Parotid gland (tissue), 1 donor: ENCODE measurements around a stretch of chr9.

DNA sequence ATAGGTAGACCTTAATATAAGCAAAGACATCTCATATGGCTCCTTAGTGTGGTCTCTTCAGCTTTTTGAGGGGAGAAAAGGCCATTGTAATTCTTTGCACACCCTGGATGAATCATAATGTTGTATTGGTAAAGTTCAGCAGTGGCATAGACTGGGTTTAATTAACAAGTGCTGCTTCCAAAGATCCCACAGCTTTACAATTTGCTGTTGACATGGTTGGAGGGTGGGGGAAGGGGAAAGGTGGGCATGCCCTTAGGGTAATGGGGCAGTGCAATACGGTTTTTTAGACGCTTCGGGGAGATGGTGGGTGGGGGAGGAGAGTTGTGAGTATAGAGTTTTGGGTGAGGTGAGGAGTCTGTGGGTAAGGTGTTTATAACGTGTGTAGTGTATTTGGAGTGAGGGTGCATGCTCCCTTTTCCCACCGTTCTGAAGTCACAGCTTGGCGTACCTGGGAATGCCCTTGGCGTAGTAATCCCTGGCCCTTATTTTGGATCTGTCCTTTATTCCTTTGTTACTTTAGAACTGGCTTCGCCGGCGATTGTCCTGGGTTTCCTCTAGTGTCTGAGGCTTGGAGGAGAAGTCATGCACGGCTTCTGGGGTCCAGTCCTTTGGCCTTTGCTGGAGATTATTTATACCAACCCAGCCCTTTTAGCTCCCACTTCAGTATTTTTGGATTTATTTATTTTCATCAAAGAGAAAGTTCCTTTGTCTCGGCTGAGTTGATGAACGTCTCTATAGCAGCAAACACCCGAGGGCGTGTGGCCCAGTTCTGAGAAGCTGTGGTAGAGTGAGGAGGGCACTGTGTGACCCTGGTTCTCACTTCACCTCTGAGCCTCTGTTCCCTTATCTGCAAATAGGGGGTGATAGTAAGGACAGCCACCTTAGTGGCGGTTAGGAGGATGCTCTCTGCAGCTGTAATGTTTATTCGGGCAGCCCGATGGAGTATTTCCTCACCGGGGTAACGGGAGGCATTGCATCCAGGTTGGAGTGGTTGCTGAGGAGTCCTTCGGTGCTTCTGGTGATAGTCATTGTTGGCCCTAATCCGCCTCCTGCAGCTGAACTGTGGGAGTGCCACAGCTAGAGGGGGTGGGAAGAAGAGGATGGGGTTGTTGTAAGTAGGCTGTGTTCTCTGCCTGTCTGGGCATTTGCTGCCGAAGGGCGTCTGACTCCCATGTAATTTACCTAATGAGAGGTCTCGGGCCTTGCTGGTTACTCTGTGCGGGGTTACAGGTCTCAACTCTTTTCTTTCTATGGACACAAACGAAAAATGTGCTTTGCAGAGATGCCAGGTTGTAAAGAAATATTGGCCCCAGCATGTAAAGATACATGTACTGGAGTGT, 13.6 kb downstream of the PRRC2B start:
- PRO-cap: no peak

DNA sequence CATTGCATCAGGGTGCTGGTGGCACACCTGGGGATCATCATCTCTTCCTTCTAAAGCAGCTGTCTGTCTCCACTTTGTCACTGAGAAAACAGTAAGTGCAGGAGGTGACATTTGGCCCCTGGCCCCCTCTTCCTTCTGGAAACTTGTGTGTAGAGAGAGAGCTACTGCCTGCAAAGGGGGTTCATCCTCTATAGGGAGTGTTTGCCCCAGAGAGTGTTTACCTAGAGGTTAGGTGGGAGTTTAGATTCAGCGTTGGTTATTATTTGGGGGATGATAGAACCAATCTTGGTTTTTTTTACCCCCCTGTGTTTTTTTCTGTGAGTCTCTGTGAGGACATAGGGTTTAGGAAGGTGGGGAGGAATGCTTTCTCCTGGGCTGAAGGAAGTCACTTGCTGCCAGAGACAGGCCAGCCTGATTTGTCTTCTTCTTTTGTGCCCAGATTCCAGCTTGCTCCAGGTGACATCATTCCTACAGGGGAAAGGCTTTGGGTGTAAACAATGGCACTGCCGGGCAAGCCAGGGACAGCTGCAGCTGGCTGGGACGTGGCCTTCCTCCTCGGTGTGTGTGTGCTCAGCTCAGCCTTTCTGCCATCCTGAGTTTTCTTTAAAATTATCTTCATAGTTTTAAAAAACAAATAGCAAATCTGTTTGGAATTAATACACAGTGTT, 24.4 kb downstream of the PRRC2B start:
- PRO-cap: unidirectional peak, plus-strand start at position 500 of the sequence

GRCh38 chr9:131529658-131530406, 1.2 kb downstream of the UCK1 start:
- PRO-cap: no peak

GRCh38 chr9:131605682-131606649, 60.6 kb downstream of the PRRT1B start:
- PRO-cap: no peak

- PRO-cap: no peak
These were observed 67.6 kb downstream of the PRRT1B start for GRCh38 chr9:131612971-131613273.

DNA sequence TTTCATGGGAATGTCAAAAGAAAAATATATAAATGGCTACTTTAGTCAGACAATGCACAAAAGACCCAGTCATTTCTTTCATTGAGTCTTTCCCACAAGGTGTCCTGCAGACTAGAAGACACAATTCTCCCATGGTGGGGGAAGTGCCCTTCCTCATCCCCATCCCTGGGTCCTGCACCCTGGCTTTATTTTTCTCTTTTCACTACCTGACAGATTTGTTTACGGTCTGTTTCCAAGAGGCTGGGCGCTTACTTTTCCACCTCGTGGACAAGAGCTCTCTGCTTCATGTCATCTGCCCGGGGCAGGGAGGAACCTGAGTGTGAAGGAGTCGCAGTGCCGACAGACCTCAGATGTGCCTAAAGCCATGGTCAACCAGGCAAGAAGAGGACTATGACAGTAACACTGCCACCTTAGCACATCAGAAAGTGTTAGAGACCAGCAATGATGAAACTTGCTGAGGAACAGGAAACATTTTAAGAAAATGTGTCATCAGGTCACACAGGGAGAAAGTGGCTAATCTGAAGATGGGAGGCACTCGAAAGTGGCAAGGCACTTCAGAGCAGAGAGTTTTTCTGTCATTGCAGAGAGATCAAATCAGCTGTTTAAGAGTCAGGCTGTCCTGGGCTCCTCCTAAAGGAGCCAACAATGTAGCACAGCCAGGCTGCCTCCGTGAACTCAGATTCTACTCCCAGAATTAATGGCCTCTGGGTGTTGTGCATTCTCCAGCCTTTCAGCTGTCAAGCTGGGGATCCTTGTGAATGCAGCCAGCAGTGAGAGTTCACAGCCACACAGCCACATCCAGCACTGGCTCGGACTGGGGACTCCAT, 94.8 kb downstream of the RAPGEF1 start:
- PRO-cap: no peak

- PRO-cap: no peak
These were observed 89.9 kb downstream of the RAPGEF1 start for GRCh38 chr9:131649720-131650652.

- PRO-cap: unidirectional peak, plus-strand start at chr9:131670221; bidirectional peak, plus-strand start at chr9:131670334, minus-strand start at chr9:131670281
These were observed 69.7 kb downstream of the RAPGEF1 start for GRCh38 chr9:131669860-131670952.

GRCh38 chr9:131711982-131712343, 27.9 kb downstream of the RAPGEF1 start:
- PRO-cap: no peak

DNA sequence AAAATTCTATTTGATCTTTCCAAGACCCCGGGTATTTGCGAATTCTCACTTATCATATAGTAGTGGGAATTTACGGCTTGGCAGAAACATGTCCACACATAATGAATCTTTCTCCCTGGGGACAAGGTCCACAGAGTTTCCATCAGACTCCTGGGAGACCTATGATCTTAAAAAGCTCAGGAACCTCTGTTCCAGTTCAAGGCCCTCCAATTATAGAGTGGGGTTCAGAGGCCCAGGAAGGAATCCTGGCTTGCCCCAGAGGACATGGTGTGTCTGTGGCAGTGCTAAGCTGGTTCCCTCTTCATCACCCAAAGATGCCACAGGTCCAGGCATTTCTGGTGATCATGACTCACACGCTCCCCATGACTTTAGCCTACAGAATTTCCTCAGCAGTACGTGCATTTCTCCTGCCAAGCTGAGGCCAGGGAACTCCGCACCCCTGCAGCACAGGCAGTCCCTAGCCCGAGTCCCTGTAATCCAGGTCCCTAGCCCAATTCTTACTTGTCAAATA, 12.6 kb downstream of the RAPGEF1 start:
- PRO-cap: no peak

- PRO-cap: no peak
These were observed 5.7 kb downstream of the RAPGEF1 start for GRCh38 chr9:131733961-131734726.

DNA sequence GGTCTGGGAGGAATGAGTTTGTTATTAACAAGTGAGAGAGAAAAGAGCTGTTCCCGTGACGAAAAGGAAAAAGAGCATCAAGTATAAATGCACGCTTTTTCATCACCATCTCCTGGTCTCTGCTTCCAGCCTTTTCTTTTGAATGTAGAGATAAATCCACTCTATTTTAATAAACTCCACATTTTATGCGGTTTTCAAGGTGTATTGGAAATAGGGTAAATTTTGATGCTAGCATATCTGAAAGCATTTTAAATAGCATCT, 25.2 kb upstream of the RAPGEF1 start:
- PRO-cap: no peak

GRCh38 chr9:131997813-131998012, 82.0 kb downstream of the MED27 start:
- PRO-cap: no peak

- PRO-cap: no peak
These were observed 1.3 kb downstream of the NTNG2 start for GRCh38 chr9:132163134-132163651.

DNA sequence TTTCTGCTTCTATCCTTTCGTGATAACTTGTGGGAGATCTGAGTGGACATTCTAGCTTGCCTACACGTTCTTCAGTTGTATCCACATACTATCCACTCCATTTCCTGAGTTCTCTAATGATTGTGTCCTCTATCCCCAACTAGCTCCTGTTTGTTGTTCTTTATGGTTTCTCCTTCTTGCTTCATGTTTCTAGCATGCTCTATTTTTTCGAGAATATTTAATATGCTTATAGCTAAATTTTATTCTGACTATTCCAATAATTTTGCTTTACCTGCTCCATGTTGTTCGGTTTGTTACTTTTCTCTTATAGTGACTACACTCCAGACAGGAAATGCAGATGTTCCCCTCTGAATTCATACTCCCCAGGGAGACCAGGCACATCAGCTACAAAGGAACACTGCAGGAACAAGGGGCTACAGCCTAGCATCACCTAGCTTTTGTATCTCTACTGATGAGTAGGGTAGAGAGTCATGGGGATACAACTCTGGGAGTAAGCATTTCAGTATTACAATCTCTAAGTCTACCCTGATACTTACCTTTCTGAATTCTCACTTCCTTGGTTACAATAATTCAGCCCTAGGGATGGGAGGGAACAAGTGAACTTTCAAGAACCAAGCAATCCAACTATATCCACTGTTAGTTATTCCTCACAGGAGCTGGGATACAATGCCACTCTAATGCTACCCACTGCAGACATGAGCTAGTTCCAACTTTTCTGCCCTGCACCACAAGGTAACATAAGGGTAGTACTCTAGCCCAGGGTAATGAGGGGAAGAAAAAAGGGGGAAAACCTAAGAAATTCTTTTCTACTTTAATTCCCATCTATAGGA, 36.5 kb downstream of the SETX start:
- PRO-cap: no peak

- PRO-cap: no peak
These were observed 411 bp downstream of the DDX31 start for GRCh38 chr9:132669339-132669805.

DNA sequence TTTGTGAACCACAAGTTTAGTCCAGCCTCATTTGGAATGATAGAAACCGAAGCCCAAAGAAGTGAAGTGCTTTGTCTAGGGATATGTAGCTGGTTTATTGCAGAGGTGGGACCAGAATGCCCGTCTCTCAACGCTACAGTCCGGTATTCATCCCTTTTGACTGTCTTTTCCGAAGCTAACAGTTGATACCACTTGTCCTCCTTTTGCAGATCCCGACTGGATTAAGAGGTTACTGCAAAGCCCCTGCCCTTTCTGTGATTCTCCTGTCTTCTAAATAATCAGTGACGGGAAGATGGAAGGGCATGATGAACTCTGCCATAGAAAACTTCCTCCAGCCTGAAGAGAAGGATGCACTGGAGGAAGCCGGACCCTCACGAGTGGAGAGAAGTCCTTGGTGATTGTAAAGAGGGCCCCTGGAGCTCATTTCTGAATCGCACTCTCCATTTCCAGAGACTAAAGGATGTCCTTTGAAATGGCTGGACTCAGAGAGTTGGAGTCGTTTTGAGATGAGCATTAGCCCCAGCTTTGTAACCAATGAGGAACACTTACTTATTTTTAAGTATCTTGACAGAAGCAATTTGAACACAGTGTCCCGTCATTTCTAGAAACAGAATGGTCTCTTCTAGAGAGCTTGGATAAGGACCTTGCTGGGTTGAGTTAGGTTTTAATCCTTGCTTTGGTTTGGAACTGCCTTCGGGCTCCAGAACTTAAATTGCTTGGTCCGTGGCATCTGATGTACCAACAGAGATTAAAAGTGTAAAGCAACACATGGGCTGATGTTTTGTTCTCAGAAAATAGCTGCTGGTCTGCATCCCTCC, 18.6 kb downstream of the GTF3C4 start:
- PRO-cap: no peak

DNA sequence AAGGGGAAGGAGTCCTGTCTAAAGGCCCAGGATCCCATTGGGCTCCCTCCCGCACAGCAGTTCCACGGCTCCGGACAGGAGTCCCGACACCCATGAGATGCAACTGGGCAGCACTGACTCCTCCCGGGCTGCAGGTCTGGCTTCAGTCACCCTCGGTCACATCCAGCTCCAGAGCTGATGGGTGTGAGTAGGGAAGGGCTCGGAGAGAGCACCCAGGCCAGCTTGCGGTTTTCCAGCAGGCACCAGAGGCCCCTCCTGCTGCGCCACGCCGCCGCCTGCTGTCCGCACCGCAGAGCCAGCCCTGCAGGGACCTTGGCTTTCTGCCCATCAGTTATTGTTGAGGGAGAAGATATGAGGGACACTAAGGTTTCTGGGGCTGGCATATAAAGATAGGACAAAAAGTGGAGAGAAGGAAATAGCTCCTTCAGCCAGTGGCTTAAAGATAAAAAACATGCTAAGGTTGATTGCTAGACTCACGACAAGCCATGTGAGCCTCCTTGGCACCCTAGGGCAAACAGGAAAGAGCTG, 79.1 kb downstream of the AK8 start:
- PRO-cap: no peak

GRCh38 chr9:133037631-133038365, 7.0 kb downstream of the GTF3C5 start:
- PRO-cap: no peak

DNA sequence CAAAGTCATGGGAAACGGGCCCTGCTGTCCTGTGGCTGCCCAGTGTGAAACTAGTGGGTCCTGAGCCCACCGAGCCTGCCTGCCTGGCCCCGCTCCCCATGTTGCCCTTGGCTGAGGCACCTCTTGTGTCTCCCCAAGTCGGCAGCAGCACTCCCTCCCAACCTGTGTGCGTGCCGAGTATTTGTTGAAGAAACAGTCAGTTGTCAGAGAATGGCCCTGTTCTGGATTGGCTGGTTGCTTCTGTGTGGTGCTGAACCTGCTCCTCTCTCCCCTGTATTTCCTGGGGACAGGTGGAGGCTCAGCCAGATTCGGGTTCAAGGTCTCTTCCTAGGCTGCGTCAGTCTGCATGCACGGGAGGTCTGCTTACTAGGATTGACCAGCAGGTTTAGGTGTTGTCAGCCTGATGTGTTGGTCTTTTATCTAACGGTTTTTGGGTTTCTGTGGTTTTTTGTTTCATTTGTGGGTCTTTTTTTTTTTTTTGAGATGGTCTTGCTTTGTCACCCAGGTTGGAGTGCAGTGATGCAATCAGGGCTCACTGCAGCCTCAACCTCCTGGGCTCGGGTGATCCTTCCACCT, 3.0 kb upstream of the CEL start:
- PRO-cap: no peak